Peritoneum (tissue), 1 donor: Measurements from ENCODE around the gene CNOT8.

- PRO-cap, result no peak
Measured at GRCh38 chr5:151255721-151256266, 2.8 kb downstream of the GM2A start.

- PRO-cap, result no peak
Measured at GRCh38 chr5:151267334-151268390, 14.7 kb downstream of the GM2A start.

GRCh38 chr5:151434409-151434848 is 13.0 kb upstream of the SLC36A1 start:
- PRO-cap, result no peak

DNA sequence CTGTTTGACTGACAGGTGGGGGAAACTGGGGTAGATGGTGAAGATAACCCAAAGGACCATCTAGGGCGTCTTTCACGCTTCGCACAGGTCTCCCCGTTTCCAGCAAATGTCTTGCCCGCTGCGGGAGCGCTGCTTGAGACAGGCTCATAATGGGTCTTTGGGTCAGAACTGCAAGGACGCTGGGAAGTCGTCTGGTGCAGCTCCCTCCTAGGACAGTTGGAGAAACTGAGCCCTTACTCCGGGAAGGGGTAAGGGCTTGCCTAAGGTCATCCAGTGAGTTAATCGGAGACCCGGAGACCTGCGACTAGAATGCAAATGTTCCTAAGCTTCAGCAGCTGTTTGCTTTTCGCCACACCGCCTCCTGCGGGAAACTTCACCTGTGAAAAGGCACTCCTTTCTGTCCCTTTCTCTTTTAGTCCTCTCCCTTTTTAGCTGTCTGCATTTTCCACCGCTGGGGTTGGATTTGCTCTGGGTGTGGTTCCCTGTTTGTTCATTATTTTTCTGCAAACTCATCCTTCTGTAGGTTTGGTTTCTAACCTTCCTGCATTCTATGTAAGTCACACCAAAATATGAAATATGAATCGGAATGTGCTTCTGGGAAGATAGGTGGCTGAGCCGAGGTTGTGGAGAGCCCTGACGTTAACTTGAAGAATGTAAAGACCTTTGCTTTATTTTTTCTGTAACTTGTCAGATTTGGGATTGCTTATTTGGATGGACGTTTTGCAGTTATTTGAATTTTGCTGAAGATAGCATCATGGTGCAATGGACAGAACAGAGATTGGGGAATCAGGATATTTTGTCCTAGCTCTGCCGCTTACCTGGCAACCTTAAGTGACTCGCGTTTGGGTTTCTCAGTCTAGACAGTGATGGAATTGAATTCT is 816 bp downstream of the SLC36A1 start:
- PRO-cap, result no peak

DNA sequence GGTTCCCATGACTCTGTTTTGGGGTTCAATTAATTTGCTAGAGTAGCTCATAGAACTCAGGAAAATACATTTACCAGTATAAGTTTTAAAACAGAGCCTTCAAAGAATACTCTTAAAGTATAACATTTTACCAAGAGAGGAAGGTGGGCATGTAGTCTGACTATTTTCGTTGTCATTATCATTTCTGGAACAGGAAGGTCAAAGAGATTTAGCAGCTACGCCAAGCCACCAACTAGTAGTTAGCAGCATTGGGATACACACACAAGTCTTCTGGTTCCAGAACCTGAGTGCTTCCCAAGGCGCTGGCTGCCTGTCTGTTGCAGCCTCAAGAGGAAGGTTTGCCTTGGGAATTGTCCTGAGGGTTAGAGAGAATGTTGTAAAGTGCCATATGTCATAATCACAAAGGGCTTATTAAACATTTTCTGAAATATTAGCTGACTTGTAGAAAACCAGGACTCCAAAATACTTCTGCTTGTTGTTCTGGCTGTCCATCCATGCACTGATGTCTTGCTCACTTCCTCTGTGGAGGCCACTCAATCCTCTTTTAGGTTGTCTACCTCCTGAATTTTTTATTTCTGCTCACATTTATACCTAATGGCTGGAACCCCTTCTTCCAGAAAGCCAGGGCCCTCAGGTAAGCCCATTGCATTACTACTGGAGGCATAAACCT is 46.2 kb downstream of the SLC36A1 start:
- PRO-cap, result no peak

GRCh38 chr5:151773574-151773894 is 1.8 kb downstream of the G3BP1 start:
- PRO-cap, result no peak

GRCh38 chr5:153740038-153740384 is 249.5 kb downstream of the GRIA1 start:
- PRO-cap, result no peak

- PRO-cap, result no peak
Measured at GRCh38 chr5:154238798-154239592, 48.5 kb downstream of the GALNT10 start.

- PRO-cap, result no peak
Measured at GRCh38 chr5:154296613-154297157, 106.2 kb downstream of the GALNT10 start.

DNA sequence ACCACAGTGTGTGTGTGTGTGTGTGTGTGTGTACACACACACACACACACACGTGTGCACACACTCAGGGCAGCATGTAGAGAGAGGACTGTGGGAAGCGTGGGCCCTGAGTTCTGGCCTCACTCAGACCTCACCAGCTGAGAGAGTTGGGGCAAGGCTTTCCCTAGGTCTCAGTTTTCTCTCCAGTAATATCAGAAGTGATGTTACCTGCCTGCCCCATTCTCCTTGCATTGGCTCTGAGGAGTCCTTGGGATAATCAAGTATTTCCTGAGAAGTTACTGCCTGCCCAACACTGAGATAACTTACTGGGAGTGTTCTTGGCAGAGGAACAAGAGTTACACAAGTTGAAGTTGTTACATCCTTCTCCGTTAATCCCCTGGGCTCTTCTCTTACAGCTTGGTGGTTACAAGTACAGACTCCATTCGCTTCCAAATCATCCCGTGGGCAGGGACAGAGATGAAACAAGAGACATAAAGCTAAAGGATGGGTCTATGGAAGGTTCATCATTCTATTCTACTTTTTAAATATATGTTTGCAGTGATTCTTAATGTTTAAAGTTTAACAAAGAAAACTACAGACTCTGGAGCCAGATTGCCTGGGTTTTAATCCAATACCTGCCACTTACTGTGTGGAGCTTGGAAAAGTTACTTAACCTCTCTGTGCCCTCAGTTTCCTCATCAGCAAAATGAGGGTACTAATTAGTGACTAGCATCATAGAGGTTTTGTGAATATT is 74.1 kb upstream of the SAP30L start:
- PRO-cap, result no peak

GRCh38 chr5:154373879-154374327 is 71.9 kb upstream of the SAP30L start:
- PRO-cap, result no peak

DNA sequence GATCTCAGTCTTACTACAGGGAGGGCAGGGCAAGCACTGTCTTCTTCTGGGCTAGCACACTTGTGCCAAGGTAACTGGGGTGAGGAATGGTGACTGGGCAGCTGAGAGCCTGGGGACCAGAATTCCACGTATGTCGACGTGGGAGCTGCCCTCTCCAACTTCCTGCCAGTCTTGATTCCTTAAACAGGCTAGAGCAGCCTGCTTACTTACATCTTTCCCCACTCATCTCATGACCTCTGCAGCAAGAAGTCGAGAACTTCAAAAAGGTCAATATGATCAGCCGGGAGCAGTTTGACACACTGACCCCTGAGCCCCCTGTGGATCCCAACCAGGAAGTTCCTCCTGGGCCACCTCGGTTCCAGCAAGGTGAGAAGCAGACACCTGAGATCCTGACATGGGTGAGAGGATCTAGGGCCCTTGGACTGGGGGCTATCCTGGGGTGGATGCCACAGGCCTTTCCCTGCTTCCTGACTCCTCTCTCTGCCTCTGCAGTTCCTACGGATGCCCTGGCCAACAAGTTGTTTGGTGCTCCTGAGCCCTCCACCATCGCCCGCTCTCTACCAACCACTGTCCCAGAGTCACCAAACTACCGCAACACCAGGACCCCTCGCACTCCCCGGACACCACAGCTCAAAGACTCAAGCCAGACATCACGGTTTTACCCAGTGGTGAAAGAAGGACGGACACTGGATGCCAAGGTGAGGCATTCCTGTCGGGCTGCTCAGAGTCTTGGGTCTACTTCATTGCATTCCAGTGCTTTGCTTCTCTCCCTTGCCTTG is 47.2 kb downstream of the FAXDC2 start:
- PRO-cap, result no peak

DNA sequence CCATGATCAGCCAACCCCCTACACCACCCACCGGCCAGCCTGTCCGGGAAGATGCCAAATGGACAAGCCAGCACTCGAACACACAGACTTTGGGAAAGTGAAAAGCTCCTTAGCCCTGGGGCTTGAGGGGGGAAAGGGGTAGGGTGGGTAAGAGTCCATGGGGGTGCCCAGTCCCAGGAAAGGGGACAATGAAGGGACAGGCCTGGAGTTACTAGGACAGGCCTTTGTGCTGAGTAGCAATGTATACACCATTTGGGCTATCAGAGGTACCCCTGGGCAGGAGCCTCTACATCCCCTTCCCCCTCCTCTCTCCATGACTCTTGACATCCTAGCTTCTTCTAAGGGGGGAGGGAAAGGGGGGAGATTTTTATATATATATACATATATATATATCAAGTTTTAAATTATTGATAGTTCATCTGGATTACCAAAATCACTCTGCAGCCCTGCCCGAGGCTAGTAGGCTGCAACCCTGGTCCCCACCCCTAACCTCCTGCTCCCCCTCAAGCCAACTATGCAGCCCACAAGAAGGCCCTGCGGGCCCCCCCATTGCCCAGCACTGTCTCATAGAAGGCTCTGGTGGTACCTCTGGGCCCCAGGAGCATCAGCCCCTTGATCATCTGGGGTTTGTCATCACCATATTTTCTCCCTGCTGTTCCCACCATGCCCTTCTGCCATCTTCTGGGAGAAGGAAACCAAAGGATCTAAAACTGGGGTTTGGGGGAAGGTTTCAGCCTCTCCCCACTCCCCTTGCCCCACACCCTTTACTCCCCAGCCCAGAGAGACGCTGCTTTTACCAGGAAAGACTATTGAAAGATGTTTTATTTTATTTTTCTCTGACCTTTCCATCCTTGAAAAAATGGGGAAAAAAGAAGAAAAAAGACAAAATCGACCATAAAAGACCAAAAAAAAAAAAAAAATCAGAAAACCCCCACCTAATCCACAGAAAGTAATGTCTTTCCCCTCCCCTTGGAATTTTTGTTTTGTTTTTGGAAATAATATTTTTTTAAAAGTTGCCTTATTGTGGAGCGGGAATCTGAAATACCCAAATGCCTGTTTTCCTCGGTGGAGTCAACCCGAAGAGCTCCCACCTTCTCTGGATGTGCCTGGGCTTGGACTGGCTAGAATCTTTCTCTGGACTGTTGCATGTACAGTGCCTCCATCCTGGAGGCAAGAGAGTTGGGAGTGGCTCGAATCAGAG is 36.0 kb downstream of the FAXDC2 start:
- PRO-cap, result no peak

GRCh38 chr5:154818272-154819478 is 31.7 kb downstream of the FAXDC2 start:
- PRO-cap, result no peak

- PRO-cap, result no peak
Measured at GRCh38 chr5:154819579-154820610, 30.5 kb downstream of the FAXDC2 start.

DNA sequence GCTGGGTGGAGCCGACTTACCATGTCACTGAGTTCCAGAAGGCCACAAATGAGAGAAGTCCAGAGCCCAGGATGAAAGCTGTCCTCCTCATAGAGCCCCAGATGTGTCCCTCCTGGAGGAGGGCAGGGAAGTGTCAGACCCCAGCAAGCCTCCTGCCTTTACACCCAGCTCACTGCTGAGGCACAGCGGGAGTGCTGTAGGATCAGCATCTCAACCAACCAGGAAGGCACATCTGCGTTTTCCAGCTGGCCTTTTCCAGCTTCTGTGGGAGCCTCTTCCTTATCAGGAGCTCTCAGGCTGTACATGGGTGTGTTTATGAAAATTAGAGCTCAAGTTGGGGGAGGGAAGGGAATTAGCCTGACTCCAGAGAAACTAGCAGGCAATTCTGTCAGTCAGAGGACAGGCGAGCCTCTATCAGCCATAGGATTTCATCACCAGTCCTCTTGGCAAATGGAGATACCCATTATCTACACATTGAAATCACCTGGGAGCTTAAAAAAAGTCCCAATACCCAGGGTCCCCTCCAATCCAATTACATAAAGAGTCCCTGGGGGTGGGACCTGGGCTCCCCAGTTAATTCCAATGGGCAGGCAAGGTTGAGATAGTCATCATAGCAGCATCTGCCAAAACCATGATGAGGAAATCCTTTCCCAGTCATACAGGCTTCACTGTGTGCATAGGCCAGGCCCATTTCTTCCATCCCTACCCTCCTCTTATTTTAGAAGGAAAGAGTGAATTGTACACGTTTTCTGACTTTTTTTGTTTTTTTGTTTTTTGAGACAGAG is 15.4 kb downstream of the FAXDC2 start:
- PRO-cap, result no peak

GRCh38 chr5:154857316-154857647 is 1.1 kb upstream of the CNOT8 start:
- PRO-cap, result no peak

GRCh38 chr5:154857932-154858896 is at the start of gene CNOT8:
Gene CNOT8, plus strand, starts transcription at chr5:154858627.
- PRO-cap, result bidirectional peak, plus-strand start at chr5:154857996, minus-strand start at chr5:154857829

GRCh38 chr5:154899157-154899591 is 38.8 kb downstream of the GEMIN5 start:
- PRO-cap, result no peak

DNA sequence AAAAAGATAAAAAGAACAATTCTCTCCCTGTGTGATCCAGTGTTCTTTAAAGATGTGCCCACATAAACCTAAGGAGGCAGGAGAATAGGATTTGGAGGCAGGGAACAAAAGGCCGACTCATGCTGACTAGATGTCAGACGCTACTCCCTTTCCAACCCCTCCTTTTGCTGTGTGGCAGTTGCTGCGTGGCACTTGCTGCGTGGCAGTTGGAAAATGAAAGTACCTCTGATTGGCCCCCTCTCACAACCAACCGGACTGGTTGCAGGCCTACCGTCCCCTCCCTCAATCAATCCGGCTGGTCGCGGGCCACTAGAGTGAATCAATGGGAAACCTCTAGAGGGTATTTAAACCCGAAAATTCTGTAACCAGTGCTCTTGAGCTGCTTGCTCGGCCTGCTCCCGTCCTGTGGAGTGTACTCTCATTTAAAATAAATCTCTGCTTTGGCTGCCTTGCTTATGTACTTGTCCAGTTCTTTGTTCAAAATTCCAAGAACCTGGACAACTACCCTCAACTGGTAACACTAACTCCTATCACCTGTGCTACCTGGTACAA is 551.1 kb downstream of the KIF4B start:
- PRO-cap, result no peak